Vein endothelial cell (primary cell): ENCODE measurements around a stretch of chr9.

DNA sequence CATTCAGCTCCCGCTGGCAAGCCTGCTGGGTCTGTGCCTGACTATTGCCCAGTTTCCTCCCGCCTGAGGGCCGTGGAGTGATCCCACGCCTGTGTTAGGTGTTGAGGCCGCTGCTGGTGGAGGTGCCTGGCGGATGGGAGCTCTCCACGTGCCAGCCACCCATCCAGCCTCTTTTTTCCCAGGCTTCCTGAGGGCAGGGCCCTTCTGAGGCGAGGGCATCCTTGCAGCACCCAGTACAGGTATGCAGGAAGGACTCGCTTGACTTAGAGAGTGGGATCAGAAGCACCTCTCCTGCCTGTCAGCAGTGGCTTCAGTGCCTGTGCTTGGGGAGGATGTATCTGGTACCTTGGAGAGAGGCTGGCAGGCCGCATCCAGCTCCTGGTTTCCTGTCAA, 7.8 kb downstream of the RXRA start:
- CAGE, long polyA plus RNA: no peak

- CAGE, long polyA plus RNA: no peak
Observed at GRCh38 chr9:134335649-134336344, 9.5 kb downstream of the RXRA start.

DNA sequence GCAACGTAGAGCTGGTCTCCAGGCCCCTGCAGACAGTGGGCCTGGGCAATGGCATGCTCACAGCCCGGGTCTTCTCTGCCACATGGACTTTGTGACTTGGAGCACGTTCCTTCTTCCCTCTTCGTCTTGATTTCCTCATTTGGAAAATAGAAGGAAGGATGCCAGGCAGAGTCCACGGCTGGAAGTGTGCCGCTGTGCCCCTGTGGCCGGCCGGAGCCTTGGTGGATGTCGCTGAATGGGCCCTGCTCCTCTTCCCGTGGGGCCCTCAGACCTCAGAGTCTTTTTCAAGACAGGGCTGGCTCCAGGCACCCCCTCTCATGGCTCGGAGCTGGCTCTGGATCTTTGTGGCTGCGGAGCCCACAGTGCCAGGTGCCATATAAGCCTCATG, 10.1 kb downstream of the RXRA start:
- CAGE, long polyA plus RNA: no peak

DNA sequence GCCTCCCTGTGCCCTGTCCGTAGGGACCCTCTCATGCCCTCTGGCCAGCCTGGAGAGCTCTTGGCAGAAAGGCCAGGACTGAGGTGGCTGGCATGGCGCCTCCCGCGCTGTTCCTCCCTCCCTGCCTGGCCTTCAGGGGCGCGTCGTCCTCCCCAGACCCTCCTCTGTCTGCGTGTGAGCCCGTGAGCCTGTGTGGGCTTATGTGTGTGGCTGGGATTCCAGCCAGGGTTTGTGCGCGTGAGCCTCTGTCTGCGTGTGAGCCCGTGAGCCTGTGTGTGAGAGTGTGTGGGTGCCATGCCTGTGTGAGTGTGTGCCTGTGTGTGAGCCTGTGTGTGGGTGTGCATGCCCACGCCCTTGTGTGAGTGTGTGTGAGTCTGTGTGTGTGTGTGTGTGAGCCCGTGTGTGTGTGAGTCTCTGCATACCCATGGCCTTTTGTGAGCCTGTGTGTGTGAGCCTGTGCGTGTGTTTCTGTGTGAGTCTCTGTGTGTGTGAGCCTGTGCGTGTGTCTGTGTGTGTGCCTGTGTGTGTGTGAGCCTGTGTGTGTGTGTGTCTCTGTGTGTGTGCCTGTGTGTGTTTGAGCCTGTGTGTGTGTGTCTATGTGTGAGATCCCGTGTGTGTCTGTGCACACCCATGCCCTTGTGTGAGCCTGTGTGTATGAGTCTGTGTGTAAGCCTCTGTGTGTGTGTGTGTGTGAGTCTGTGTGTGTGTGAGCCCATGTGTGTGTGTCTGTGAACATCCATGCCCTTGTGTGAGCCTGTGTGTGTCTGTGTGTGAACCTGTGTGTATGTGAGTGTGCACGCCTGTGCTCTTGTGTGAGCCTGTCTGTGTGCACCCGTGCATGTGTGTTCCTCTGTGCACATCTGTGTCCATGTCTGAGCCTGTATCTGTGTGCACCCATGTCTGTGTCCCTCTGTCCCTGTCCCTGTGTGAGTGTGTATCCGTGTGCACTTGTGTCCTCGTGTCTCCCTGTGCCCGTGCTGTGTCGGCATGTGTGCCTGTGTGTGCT, 13.2 kb downstream of the RXRA start:
- CAGE, long polyA plus RNA: no peak

- CAGE, long polyA plus RNA: no peak
Observed at GRCh38 chr9:134341315-134342219, 15.3 kb downstream of the RXRA start.

DNA sequence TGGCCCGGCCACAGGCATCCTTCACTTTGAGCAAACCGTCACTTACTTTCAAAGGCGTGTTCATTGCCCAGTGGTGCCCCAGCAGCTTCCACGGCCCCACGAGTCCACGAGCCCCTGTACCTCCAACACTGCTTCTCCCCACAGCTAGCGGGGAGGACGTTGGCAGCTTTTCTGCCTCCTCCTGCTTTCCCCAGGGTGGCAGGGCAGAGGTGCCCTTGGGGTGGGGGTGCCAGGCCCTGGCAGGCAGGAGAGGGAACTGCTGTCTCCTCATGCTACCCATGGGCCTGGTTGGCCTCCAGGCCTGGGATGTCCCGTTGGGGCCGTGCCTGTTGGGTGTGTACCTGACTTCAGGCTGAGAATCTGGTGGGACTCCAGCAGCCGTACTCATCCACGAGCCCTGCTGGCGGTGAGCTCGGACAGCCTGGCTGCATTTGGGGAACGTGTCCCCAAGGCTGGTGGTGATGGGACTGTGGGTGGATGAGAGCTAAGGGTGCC, 27.3 kb downstream of the RXRA start:
- CAGE, long polyA plus RNA: no peak

DNA sequence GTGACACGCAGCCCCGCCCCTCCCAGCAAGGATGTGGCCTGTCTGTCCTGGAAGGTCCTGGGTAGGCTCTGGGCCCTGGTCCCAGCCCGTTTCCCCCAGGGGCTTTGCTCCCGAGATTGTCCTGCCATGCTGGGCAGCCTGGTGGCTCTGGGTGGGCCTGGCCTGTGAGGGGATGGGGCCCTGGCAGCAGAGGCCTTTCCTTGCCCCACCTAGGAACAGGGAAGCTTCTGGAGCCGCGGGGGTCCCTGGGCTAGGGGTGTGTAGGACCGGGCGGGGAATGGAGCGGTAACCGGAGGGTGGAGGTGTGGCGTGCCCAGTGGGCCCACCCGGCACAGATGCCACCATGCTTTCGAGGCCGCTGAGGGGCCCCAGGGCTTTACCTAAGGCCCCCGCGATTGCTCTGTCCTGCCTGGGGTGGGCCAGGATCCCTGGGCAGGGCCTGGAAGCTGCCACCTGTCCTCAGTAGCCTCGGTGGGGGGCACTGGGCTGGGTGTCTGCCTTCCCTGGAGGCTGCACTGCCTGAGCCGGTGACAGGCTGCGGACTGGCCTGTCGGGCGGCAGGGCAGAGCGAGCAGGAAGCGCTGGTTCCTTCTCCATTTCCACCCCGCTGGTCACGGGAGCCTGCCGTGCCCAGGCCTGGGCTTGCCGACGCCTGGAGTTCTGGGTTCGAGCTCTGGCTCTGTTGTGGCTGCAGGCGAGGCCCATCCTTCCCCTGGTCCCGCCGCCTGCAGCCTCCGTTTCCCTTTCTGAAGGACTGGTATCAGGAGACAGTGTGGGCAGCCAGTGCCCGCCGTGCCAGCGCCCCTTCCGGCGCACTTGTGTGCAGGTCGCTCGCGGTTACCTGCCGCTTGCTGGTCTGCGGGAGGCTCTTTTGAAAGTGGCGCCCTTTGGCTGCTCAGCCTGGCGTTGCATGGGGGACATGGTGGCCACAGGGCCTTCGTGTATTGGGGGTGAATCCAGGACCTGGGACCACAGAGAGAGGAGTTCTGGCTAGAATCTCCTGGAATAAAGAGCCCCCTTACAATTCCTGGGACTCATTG, 33.8 kb downstream of the RXRA start:
- CAGE, long polyA plus RNA: no peak

DNA sequence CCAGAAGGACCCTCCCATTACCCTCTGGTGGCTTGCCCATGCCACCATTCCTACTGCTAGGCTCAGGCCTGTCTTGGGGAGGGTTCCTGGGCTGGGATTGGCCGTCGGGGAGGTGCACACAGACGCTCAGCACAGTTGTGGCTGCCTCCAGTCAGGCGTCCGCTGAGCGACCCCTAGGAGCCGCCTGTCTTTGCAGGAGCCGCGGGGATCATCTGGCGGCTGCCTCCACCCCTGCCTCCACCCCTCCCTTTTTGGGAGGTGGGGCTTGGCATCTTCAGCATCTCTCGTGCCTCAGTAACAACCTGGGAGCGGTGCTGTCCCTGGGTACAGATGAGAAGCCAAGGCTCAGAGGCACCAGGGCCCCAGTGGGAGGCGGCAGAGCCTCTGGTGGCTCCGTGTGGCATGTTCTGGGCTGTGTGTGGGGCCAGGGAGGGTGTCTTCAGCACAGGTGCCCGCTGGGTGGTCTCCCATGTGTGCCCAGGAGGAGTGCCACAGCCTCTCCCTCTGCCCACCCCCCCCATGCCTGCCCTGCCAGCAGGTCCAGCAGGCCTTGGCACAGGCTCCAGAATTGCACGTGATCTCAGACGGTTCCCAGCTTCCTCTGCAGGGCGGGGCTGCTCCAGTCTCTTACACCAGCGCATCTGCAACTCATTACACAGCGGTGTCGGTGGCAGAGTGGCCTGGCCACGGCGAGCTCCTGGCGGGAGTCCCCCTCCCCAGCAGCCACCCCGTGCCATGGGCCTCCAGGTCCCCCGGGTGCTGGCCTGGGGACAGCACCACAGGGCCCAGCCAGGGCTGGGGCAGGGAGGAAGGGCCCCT, 39.8 kb downstream of the RXRA start:
- CAGE, long polyA plus RNA: no peak

GRCh38 chr9:134373674-134373867, 47.3 kb downstream of the RXRA start:
- CAGE, long polyA plus RNA: no peak

DNA sequence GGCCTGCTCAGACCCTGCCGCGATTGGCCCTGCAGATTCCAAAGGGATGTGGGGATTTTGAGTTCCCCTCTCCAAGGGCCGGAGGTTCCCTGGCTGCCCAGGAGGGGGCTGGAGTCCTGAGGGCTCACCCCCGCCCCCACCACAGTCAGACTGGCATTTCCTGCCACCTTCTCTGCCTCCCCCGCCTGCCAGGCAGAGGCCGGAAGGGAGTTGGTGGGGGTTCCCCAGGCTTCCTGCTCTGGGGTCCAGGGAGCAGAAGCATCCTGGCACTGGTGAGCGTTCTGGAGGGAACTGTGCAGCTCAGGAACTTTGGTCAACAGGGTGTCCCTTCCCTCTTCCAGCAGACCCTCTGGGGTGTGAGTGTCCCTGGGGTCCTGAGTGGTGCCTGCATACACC, 70.6 kb downstream of the RXRA start:
- CAGE, long polyA plus RNA: no peak

GRCh38 chr9:134409913-134410810, 83.9 kb downstream of the RXRA start:
- CAGE, long polyA plus RNA: no peak

GRCh38 chr9:134457013-134457339, 130.7 kb downstream of the RXRA start:
- CAGE, long polyA plus RNA: no peak

GRCh38 chr9:134475352-134475764, 149.1 kb downstream of the RXRA start:
- CAGE, long polyA plus RNA: no peak

DNA sequence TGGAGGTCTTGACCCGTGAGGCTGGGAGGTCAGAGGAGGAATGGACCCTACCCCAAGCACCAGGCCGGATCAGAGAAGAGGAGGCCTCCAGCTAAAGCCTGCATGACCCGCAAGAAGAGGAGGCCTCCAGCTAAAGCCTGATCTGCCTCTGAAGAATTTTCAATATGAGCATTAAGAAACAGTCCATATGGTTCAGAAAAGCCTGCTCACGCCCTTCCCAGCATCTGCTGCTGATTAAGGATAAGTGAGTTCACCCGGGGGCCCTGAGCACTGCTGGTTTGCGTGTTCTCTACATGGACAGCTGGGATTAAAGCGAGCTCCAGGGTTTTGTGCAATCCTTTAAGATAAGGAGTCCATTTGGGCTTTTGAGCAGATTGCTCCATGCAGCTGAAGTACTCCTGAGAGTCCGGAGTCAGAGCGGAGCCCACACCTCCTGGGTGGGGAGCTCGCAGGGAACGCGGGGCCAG, 149.4 kb upstream of the COL5A1 start:
- CAGE, long polyA plus RNA: no peak

DNA sequence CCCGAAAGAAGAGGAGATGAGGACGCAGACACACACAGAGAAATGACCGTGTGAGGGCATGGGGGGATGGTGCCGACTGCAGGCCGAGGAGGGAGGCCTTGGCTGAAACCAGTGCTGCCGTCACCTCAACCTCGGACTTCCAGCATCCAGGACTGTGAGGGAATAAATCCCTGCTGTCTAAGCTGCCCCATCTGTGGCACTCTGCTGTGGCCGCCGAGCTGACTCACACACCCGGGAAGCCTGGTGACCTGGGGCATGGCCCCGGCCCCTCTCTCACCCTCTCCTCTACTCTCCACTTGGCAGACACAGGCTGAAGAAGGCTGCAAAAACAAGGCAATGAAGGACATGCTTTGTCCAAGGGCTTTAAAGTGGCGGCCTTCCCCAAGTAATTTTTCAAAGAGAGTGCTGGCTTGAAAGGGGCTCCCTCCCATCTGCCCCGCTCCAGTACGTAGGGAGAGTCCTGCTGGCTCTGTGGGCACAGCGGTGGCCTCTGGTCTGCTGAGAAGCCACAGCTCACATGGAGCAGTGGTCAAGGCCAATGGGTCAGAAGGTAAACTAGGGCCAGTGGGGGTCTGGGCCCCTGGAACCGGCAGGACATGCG, 4.2 kb upstream of the COL5A1 start:
- CAGE, long polyA plus RNA: no peak

DNA sequence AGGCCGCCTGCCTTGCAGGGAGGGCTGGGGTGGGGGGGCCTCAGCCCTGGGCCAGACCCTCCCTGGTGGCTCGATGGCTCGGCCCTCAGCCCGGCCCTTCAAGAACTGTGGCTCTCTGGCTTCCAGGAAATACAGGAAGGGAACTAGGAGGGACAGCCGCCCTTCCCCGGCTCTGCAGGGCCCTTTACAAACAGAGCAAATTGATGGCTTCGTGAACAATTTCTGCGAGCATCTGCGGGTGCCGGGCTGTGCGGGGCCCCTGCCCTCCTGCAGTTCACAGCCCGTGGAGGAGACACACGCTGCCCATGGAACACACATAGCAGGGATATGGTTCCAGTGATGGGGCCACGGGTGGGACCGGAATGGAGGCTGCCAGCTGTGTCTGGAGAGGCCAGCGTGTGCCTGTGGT, 39.5 kb downstream of the COL5A1 start:
- CAGE, long polyA plus RNA: no peak

DNA sequence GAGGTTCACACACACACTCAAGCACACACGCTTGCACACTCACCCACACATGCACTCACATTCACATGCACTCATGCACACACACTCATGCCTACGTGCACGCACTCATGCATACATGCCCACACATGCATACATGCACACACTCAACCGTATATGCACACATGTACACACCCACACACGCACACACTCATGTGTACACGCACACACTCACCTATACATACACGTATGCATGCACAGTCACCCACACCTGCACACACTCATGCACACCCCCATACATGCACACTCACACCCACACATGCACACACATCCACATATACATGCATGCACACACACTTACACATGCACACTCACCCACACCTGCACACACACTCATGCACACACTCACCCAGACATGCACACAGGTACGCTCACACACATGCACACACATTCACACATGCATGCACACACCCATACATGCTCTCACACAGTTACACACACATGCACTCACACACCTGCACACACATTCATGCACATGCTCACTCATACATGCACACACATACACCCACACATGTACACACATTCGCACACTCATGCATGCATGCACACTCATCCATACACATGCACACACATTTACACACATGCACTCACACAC, 102.8 kb downstream of the COL5A1 start:
- CAGE, long polyA plus RNA: no peak

GRCh38 chr9:134788936-134789496, 91.6 kb upstream of the FCN2 start:
- CAGE, long polyA plus RNA: no peak

DNA sequence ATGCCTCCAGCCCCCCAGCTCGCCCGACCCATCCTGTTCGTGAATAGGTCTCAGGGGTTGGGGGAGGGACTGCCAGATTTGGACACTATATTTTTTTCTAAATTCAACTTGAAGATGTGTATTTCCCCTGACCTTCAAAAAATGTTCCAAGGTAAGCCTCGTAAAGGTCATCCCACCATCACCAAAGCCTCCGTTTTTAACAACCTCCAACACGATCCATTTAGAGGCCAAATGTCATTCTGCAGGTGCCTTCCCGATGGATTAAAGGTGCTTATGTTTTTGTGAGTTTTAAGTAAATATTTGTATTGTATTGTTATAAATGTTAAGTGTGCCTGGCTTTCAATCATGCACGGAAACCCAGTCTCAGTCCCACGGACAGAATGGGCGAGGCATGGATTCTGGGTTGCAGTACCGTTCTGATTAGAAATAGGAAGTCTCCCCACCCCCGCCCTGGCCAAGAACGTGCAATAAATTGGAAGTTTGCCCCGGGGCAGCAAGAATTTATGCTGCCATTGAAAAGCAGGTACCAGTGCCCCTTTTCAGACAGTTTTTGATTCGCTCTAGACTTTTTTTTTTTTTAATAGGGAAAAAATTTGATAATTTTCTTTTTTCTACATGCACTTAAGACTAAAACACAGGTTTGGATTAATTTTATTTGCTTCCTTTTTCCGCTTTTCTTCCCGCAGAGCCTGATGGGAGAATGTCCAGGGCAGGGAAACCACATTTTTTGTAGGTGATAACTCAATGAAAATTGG, 37.8 kb upstream of the FCN2 start:
- CAGE, long polyA plus RNA: no peak

DNA sequence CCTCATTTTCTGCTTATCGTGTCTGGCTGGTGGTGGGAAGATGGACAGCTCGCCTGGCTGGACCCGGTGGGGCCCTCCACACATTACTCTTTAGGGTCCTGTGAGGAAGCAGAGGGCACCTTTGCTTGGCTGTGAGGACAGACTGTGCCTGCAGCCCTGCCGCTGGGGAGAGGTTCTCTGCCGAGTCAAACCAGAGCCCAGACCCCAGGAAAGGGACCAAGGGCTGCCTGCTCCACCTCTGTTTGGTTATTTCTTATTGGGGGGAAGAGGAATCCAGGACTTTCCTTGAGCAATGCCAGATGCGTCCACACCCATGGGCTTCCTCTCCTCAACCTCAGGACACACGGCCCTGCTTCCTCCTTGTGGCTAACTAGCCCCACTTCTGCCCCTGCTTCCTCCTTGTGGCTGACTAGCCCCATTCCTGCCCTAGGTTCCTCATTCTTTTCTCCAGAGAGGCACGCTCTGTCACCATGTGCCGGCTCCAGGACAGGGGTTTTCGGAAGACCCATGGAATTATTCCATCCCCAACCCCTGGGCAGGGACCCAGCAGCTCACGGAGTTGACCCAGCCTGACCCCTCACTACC, 11.4 kb upstream of the FCN1 start:
- CAGE, long polyA plus RNA: no peak